HepG2 (cell line): ENCODE results near the gene MKRN1.

- RRBS, 2 experiments: no CpG with 5 or more reads among the region's 3 CpGs
CAGE:
- cytosol, long polyA minus RNA: no peak
- cytosol, long polyA plus RNA: no peak
- long polyA plus RNA: no peak
- nucleus, long polyA minus RNA: no peak
- nucleus, long polyA plus RNA: no peak
Measured at GRCh38 chr7:139756669-139757091, 21.1 kb downstream of the HIPK2 start.

- RRBS, 2 experiments: no CpG with 5 or more reads among the region's 2 CpGs
CAGE:
- cytosol, long polyA minus RNA: no peak
- cytosol, long polyA plus RNA: no peak
- long polyA plus RNA: no peak
- nucleus, long polyA minus RNA: no peak
- nucleus, long polyA plus RNA: no peak
Measured at GRCh38 chr7:139767134-139767832, 10.5 kb downstream of the HIPK2 start.

DNA sequence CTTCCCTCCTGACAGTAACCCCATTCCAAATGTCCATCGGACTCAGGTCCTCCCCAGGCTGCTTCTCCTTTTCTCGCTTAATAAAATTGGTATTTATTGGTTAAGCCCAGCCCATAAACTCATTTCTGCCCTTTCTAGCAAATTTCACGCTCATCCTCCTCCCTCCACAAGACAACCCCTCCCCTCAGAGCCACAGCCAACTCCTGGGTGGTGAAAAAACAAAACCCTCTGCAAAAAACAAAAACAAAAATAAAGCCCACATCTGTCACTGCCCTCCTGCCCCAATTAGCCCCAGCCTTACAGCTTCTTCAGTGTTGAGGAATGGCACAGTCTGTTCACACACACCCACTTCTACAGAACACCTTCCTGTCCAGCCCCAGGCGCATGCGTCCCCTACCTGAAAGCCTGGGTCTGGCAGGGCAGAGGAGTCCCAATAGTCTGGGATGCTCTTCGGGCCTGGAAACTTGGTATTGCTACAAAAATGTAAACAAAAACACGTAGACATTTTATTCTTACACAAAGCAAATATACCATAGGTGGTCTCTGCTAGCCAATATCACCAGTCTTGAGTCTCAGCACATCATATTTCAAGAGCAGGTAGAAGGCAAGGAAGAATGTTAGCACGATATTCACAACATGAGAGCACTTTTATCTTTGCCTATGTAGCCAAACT, 34.4 kb downstream of the PARP12 start:
- RRBS, 2 experiments: no CpG with 5 or more reads among the region's 8 CpGs
CAGE:
- cytosol, long polyA minus RNA: no peak
- cytosol, long polyA plus RNA: no peak
- long polyA plus RNA: no peak
- nucleus, long polyA minus RNA: no peak
- nucleus, long polyA plus RNA: no peak

- RRBS, 2 experiments: no CpG with 5 or more reads among the region's 7 CpGs
CAGE:
- cytosol, long polyA minus RNA: no peak
- cytosol, long polyA plus RNA: no peak
- long polyA plus RNA: no peak
- nucleus, long polyA minus RNA: no peak
- nucleus, long polyA plus RNA: no peak
Measured at GRCh38 chr7:140090672-140091363, 28.1 kb upstream of the PARP12 start.

- RRBS, 2 experiments: no CpG with 5 or more reads among the region's 7 CpGs
CAGE:
- cytosol, long polyA minus RNA: no peak
- cytosol, long polyA plus RNA: no peak
- long polyA plus RNA: no peak
- nucleus, long polyA minus RNA: no peak
- nucleus, long polyA plus RNA: no peak
Measured at GRCh38 chr7:140153777-140154396, 22.9 kb downstream of the KDM7A start.

GRCh38 chr7:140171491-140172003, 5.2 kb downstream of the KDM7A start:
CAGE:
- cytosol, long polyA minus RNA: no peak
- cytosol, long polyA plus RNA: no peak
- long polyA plus RNA: no peak
- nucleus, long polyA minus RNA: no peak
- nucleus, long polyA plus RNA: no peak

DNA sequence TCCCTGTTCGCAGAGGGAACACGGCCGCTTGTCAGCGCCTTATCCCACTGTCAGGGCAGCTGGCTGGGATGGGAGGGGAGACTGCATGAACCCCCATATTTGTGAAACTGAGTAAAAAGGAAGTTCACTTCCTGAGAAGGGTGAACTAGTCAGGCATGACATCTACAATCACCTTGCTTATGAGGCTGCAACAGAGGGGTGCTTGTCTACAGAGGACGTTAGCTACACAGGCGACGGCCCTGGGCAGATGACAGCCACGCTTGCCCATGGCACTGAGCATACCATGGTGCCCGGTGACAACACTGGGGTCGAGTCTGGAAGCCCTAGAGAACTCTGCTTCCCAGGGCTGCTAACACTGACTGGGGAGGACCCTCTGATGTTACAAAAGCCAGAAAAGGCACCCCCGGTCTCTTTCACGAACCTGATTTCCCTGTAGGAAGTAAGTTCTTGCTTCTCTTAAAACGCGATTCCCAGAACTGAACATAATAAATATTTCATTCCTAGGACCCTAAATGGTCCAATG, 46.1 kb upstream of the KDM7A start:
- RRBS, 2 experiments: no CpG with 5 or more reads among the region's 14 CpGs
CAGE:
- cytosol, long polyA minus RNA: no peak
- cytosol, long polyA plus RNA: no peak
- long polyA plus RNA: no peak
- nucleus, long polyA minus RNA: no peak
- nucleus, long polyA plus RNA: no peak

- RRBS, 2 experiments: 85 to 86% methylated on average over 4 of the region's 10 CpGs
CAGE:
- cytosol, long polyA minus RNA: no peak
- cytosol, long polyA plus RNA: no peak
- long polyA plus RNA: no peak
- nucleus, long polyA minus RNA: no peak
- nucleus, long polyA plus RNA: no peak
Measured at GRCh38 chr7:140333264-140333644, 65.1 kb downstream of the SLC37A3 start.

GRCh38 chr7:140479040-140479716, at the start of gene MKRN1:
Gene MKRN1, minus strand, starts transcription at chr7:140479505.
- RRBS, 2 experiments: 3% methylated on average over 13 to 15 of the region's 75 CpGs
CAGE:
- cytosol, long polyA minus RNA: start-site peak on the minus strand at chr7:140479330-140479388, 57 reads
- cytosol, long polyA plus RNA: no peak
- long polyA plus RNA: start-site peak on the minus strand at chr7:140479342-140479356, 30 and 34 reads in 2 replicates; start-site peak on the minus strand at chr7:140479456-140479551, 34 and 42 reads in 2 replicates
- nucleus, long polyA minus RNA: no peak
- nucleus, long polyA plus RNA: no peak

DNA sequence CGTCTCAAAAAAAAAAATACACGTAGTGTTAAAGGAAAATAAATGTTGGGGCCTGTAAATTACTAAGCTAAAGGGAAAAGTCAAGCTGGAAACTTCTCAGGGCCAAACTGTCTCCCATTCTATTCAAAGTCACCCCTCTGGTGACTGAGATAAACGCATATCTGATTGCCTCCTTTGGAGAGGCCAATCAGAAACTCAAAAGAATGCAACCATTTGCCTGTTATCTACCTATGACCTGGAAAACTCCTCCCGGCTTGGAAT, 8.9 kb upstream of the MKRN1 start:
- RRBS, 2 experiments: no CpG with 5 or more reads among the region's 4 CpGs
CAGE:
- cytosol, long polyA minus RNA: no peak
- cytosol, long polyA plus RNA: no peak
- long polyA plus RNA: no peak
- nucleus, long polyA minus RNA: no peak
- nucleus, long polyA plus RNA: no peak

GRCh38 chr7:140827116-140827678, 97.5 kb downstream of the BRAF start:
- RRBS, 2 experiments: no CpG with 5 or more reads among the region's 2 CpGs
CAGE:
- cytosol, long polyA minus RNA: no peak
- cytosol, long polyA plus RNA: no peak
- long polyA plus RNA: no peak
- nucleus, long polyA minus RNA: no peak
- nucleus, long polyA plus RNA: no peak

DNA sequence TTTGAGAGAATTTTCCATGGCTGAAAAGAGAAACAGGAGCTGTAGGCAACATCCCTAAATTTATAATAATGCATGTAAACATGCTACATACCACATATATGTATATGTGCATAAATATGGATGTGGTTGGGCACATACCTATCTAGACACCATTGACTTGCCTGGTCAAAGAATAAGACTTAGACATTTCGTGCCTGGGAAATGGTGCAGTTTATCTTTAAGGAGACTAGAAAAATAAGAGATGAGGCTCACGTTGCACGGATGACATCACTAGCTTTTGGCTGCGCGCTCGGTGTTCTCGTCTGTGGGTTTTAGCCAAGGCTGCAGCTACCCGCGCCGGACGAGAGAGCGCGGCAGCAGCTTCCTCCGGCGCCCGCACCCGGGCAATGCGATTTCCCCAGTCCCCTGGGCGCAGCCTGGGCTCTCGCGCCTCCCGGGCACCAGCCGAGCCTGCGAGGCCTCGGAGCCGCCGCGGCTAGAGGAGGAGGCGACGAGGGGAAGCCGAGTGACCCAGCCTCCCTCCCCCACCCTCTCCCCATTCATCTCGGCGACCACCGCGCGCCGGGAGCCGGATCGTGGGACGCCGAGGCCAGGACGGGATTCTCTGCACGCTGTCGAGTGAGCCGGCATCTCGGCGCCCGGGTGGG, 1.4 kb upstream of the TMEM178B start:
- RRBS, 2 experiments: 6 to 7% methylated on average over 14 of the region's 48 CpGs
CAGE:
- cytosol, long polyA minus RNA: no peak
- cytosol, long polyA plus RNA: no peak
- long polyA plus RNA: no peak
- nucleus, long polyA minus RNA: no peak
- nucleus, long polyA plus RNA: no peak

GRCh38 chr7:141302393-141303091, 228.7 kb downstream of the TMEM178B start:
- RRBS, 2 experiments: no CpG with 5 or more reads among the region's 3 CpGs
CAGE:
- cytosol, long polyA minus RNA: no peak
- cytosol, long polyA plus RNA: no peak
- long polyA plus RNA: no peak
- nucleus, long polyA minus RNA: no peak
- nucleus, long polyA plus RNA: no peak

DNA sequence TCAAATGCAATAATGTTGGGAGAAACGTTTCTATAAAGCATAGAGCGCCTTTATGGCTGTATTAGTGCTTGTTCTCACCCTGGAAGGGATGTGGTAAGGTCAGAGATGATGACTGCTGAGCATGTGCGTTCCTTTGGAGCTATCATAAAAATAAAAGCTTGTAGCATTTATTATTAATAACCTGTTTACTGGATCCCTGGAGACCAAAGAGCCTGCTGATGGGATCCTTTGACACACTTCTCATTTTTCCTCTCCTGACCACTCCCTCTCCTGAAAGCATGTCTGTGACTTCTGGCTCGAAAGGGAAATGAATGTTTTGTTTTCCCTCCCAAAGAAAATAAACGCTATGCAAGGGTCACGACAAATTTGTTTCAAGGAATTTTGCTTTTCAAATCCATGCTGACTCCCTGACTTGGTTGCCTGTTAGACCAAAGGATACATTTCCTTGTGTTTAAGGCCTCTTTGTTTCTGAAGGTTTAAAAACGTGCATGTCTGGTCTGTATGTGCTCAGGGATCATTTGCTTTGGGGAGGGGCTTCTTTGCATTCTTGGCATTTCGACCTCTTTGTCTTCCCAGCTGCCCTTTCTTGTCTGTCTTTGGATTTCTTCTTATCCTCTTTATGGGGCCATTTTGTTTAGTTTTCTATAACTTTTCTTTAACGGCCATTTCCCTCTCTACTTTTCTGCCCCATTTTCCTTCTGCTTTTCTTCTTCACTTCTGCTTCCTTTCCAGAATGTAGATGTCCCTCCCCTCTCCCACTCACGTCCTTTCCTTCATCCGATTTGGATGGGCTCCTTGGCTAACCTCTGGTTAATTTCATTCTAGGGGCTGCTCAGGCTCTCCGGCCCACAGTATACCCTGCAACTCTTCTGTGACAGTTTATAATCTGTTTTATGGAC, 184.9 kb upstream of the AGK start:
- RRBS, 2 experiments: no CpG with 5 or more reads among the region's 12 CpGs
CAGE:
- cytosol, long polyA minus RNA: no peak
- cytosol, long polyA plus RNA: no peak
- long polyA plus RNA: no peak
- nucleus, long polyA minus RNA: no peak
- nucleus, long polyA plus RNA: no peak

- RRBS, 2 experiments: no CpG with 5 or more reads among the region's 10 CpGs
CAGE:
- cytosol, long polyA minus RNA: no peak
- cytosol, long polyA plus RNA: no peak
- long polyA plus RNA: no peak
- nucleus, long polyA minus RNA: no peak
- nucleus, long polyA plus RNA: no peak
Measured at GRCh38 chr7:141461889-141462506, 89.2 kb upstream of the AGK start.

- RRBS, 2 experiments: 98 to 100% methylated on average over 2 to 3 of the region's 13 CpGs
CAGE:
- cytosol, long polyA minus RNA: no peak
- cytosol, long polyA plus RNA: no peak
- long polyA plus RNA: no peak
- nucleus, long polyA minus RNA: no peak
- nucleus, long polyA plus RNA: no peak
Measured at GRCh38 chr7:141652650-141653570, 49.1 kb downstream of the DENND11 start.

GRCh38 chr7:141673912-141674753, 27.8 kb downstream of the DENND11 start:
- RRBS, 2 experiments: no CpG with 5 or more reads among the region's 8 CpGs
CAGE:
- cytosol, long polyA minus RNA: no peak
- cytosol, long polyA plus RNA: no peak
- long polyA plus RNA: no peak
- nucleus, long polyA minus RNA: no peak
- nucleus, long polyA plus RNA: no peak

DNA sequence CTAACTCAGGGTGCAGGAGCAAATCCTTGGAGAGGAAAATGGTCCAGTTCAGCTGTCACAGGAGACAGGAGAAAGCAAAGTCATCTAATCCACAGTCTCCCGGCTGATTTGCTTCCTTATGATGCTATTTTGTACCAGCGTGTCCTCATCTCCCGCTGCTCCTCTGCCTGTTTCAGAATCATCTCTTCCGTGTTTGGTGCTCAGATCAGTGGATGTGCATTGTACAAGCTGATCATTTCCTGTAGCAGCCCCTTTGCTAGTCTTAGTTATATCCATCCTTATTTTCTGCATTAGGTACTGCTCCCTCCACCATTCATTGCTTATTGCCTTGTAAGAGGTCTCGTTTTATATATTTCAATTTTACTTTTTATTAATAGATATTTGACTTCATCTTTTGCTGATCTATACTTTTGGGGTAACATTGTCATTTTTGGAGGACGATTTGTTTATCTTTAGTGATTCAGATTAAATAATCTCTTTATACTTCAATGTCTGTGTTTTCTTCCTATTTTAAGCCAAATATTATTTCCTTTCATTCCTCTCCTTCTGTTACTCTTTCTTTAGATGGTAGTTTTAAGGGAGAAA, 220.0 kb upstream of the PRSS58 start:
- RRBS, 2 experiments: no CpG with 5 or more reads among the region's 6 CpGs
CAGE:
- cytosol, long polyA minus RNA: no peak
- cytosol, long polyA plus RNA: no peak
- long polyA plus RNA: no peak
- nucleus, long polyA minus RNA: no peak
- nucleus, long polyA plus RNA: no peak

DNA sequence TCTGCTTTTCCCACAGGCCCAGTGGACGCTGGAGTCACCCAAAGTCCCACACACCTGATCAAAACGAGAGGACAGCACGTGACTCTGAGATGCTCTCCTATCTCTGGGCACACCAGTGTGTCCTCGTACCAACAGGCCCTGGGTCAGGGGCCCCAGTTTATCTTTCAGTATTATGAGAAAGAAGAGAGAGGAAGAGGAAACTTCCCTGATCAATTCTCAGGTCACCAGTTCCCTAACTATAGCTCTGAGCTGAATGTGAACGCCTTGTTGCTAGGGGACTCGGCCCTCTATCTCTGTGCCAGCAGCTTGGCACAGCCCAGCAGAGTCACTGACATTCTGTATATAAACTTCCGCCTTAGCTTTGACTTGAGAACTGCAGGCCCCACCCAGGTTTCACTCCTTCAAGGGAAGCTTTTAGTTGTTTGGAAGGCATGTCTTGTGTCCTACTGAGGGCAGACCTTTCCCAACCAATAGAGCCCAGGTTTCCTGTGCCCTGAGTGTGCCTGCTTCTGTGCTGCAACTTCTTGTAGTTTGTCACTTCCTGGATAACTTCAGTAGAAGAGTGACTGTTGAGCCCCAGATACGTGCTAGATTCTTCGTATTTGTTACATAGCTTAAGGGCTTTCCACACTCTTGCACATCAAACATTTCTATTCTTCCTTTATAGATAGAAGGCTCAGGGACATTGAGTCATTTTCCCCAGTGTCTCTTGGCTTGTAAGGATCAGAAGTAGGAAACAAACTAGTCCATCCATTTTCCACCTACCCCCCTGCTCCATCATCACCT, 228.8 kb upstream of the PRSS1 start:
- RRBS, 2 experiments: no CpG with 5 or more reads among the region's 9 CpGs
CAGE:
- cytosol, long polyA minus RNA: no peak
- cytosol, long polyA plus RNA: no peak
- long polyA plus RNA: no peak
- nucleus, long polyA minus RNA: no peak
- nucleus, long polyA plus RNA: no peak

DNA sequence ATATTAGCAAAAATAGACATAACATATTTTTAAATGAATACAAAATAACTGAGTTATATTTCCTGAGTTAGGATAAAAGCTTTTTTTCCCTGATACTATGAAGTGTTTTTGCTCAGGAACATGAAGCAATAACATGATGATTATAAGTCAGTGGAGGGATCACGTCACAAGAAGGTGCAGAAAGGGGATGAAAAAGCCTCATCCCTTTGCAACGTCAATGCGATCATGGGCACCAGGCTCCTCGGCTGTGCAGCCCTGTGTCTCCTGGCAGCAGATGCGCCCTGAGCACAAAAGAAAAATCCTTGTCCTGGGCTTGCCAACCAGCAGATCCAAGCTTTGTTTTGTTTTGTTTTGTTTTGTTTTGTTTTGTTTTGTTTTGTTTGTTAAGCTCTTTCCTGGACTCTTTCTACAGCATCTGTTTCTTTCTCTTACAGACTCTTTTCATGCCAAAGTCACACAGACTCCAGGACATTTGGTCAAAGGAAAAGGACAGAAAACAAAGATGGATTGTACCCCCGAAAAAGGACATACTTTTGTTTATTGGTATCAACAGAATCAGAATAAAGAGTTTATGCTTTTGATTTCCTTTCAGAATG, 103.4 kb upstream of the PRSS1 start:
- RRBS, 2 experiments: no CpG with 5 or more reads among the region's 6 CpGs
CAGE:
- cytosol, long polyA minus RNA: no peak
- cytosol, long polyA plus RNA: no peak
- long polyA plus RNA: no peak
- nucleus, long polyA minus RNA: no peak
- nucleus, long polyA plus RNA: no peak